Vermiform appendix (tissue), 1 donor: ENCODE measurements around a stretch of chr7.

- PRO-cap: no peak
Measured at GRCh38 chr7:66668293-66669029, 39.8 kb downstream of the KCTD7 start.

- PRO-cap: no peak
Measured at GRCh38 chr7:66761488-66762214, 21.1 kb downstream of the RABGEF1 start.

- PRO-cap: no peak
Measured at GRCh38 chr7:66944826-66945367, 23.9 kb downstream of the TMEM248 start.

GRCh38 chr7:66948808-66949413 is 27.9 kb downstream of the TMEM248 start:
- PRO-cap: no peak

GRCh38 chr7:69597626-69597811 is 756 bp upstream of the AUTS2 start:
- PRO-cap: no peak

DNA sequence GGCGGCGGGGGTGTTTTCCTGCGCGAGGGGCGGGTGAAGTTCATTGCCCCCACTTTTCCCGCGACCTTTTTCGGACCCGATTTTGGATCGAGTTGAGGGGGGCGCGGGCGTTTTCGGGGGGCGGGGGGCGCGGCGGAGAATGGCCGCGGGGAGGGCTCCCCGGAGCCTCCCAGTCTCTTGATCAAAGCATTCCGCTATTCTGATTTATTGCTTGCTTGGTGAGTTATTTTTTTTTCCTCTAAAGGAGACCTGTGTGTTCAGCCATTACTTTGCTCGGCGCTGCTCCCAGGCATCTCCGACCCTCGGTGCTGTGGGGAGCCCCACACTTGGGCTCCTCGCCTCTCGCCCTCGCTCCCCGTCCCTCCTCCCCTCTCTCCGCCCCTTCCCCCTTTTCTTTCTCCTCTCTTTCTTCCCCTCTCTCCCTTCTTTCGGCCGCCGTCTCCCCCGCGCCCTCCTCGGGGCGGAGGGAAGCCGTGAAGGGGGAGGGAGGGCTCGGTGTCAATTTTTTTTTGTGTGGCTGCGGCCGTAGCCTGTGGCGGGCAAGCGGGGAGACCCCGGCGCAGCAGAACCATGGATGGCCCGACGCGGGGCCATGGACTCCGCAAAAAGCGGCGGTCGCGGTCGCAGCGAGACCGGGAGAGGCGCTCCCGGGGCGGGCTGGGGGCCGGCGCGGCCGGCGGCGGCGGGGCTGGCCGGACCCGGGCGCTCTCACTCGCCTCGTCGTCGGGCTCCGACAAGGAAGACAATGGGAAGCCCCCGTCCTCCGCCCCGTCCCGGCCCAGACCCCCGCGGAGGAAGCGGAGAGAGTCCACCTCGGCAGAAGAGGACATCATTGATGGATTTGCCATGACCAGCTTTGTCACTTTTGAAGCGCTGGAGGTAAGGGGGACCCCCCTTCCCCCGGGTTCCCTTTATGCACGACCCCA is 1.1 kb downstream of the AUTS2 start:
- PRO-cap: no peak

GRCh38 chr7:69620036-69620662 is 21.9 kb downstream of the AUTS2 start:
- PRO-cap: no peak

- PRO-cap: no peak
Measured at GRCh38 chr7:69708835-69709422, 110.7 kb downstream of the AUTS2 start.

DNA sequence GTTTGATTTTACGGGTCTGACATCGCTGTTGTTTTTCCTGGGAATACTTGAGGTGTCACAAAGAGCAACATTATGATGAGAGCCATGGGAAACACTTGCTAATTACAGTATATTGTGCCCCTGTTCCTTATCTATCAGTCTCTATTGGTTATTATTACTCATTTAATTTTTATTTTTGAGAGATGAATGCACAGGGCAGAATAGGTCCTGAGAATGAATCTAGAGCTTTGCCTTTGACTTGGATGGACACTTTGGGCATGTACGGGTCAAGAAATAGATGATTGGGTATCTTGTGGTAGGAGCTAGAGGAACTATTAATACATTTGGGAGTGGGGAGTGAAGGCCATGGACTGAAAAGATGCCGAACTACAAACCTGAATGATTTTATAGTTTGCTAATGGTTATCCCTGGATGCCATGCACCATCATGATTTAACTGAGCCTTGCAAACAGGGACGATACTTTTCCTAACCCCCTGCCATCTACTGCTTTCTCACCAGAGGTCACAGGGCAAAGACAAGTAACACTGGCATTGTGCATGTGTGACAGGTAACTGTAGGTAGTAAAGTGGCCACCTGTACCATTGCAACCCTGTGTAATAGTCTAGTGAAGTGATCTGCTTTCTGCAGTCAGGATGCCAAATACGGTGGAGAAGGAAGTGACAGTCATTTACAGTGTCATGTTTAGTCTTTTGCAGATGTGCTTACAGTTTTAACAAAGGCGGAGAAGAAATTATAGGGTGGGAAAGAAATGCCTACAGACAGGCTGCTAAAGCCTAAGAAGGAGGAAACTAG is 157.5 kb downstream of the AUTS2 start:
- PRO-cap: no peak

DNA sequence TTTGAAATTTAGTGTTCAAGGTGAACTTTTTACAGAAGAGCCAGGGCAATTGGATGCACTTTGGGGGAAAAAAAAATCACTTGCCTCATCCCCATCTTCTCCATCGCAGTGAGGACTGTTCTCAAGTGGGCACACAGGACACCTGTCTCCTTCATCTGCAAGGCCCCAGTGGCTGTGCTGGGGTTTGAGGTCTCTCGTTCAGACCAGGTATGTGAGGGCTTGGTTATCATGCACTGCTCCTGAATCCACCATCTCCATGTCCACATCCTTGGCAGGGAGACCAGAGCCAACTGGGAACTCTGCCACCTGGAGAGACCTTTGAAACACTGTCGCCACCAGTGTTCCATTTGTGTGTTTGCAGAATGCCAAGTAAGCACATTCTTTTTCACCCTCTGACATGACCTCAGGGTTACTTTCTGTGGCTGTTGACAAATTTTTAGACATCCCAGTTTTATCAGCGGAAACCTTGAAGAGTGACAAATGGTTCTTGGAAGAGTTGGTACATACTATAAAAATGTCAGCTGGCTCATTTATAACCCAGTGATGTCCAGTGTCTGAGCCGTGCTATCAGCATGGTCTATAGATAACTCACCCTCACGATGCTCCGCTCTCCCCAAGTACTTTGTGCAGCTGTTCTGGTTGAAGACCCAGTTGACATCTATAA is 563.3 kb upstream of the GALNT17 start:
- PRO-cap: no peak

GRCh38 chr7:70595664-70597064 is 535.8 kb upstream of the GALNT17 start:
- PRO-cap: bidirectional peak, plus-strand start at chr7:70596233, minus-strand start at chr7:70595976; unidirectional peak, minus-strand start at chr7:70596483

DNA sequence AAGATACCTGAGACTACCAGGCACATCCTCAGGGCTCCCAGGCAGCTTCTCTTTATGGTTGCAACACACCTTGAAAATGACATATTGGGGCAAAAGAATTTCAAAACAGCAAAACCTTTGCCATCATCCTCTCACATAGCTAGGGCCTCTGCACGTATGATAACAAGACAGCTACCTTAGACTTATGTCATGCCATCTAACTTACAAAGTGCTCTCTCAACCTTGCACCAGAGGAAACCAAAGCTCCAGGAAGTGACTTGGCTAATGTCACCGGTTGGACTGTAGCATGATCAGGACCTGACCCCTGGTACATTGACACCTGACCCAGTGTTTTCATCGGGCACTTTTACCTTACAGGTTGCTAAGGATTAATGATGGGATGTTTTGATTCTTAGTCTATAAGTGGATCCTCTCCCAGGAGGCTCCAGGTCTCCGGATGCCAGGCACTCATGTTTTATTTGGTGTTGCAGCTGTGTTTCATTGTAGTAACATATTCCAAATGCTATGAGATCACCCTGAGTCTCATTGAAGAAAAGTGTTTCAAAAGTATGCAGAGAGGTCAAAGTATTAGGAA is 529.8 kb upstream of the GALNT17 start:
- PRO-cap: no peak

GRCh38 chr7:70762629-70763584 is 369.0 kb upstream of the GALNT17 start:
- PRO-cap: no peak

DNA sequence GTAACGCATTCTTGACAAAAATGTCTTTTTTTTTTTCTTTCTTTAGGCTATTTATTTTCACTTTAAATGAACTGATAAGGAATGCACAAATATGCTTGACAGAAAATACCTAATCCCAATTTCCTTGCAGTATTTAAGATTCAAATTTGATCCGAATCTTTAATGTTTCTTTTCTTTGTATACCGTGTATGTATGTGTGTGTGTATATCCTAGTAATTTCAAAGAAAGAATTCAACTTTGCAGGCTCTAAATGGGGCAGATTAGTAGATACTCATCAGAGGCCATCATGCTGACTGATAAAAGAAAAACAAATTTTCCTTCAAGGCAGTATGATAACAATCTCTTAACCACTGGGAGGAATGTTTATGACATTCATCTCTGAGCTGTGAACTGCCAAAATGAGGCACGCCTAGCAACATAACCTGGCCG is 343.8 kb upstream of the GALNT17 start:
- PRO-cap: no peak

DNA sequence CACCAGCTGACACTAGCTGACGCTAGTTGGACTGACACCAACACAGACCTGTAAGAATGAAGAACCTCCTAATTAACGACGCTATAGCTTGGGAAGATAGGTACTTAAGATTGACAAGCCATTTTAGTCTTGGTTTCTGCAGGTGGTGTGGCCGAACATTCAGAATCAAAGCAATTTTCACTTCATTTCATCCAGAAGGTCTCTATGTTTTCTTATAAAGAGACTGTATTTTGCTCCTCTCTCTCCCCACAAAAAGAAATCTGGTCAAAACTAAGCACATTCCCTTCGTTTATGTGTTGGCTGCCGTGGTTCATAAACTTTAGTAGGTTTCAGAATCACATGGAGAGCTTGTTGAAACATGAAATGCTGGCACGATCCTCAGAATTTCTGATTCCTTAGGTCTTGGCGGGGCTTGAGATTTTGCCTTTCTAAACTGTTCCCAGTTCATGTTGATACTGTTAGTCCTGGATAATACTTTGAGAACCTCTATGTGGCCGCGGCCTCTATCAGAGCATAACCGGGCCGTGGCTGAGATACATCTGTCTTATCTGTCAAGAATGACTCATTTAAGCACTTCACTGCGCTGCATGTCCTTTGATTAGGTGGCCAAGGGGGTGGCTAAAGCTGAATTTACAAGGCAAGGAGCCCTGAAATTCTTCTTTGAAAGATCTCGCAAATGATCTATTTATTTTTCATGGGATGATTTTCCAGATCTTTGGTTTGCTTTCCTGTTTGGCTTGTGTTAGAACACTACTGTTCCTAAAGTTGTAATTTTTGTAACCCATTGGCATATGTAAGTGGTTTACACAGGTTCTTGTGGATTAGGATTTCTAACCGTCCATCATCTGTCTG is 66.8 kb downstream of the GALNT17 start:
- PRO-cap: no peak

DNA sequence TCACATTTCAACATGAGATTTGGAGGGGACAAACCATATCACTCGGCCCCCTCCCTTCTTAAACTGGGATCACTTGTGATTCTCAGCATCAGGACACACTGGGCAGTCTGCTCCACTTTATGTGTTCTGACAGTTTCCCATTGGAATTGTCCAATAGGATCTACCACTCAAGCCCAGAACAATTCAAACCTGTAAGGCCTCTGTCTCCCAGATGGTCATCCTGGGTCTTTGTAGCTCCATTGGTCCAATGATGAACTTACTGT is 262.4 kb downstream of the GALNT17 start:
- PRO-cap: no peak

DNA sequence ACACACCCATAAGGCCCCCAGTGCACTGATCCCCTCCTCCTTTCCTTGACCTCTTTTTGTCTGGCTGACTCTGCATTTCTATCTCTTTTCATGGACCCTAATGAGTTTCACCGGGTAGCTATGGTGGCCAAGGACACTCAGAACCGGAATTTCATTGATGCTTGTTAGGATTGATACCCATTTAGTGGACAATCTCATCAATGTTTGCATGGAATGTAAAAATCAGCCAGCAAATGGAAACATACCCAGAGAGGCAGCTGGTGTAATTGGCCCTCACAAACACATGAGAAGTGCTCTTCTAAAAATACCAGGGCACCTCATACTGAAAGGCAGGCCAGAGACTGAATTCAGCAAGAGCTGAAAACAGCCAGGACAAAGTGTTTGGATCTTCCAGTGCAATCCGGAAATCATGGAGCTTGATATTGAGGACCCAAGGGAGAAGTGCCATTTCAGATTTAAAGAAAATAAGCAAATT is 498.5 kb downstream of the GALNT17 start:
- PRO-cap: no peak

DNA sequence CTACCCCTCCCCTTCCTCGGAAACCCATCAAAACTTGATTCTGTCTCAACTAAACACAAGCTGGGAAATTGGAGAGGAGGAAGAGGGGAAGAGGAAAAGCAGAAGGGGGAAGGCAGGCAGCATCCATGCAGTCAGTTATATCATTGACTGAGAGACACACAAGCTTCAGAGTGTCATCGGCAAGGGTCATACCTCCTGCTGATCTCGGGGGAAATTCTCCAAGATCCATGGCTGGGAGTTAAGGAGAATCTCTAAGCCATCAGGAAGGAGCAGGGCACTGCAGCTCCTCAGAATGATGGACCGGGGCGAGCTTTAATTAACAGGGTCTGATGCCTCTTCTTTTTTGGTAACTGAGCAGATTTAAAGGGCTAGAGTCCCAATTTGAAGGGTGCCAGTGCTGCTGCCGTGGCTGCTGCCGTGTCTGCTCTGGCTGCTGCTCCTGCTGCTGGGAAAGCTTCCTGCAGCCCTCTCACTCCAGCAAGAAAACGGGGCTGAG is 34.8 kb upstream of the CALN1 start:
- PRO-cap: no peak

DNA sequence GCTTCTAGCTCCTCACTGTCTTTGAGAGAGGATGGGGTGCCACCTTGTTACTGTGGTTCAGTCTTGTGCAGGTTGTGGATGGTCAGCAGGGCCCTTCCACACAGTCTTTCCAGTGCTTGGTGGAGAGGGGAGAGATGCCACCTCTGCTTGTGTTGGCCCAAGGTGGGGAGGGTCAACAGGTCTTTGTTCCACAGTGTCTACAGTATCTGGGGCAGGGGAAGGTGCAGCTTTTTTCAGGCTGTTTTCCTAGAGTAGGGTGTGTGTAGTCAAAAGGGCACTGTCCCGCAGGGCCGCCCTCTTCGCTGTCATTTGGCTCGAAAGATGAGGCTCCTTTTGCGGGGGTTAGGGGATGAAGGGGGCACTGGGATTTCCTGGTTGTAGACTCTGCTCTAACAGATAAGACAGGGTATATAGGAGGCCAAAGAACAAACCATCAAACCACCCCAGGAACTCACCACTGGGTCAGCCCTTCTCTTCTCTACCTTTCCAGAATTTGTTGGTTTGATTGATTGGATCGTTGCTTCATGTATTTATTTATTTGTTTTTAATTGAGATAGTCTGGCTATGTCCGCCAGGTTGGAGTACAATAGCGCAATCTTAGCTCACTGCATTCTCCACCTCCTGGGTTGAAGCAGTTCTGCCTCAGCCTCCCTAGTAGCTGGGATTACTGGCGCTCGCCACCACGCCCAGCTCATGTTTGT is 14.3 kb upstream of the POM121 start:
- PRO-cap: no peak

DNA sequence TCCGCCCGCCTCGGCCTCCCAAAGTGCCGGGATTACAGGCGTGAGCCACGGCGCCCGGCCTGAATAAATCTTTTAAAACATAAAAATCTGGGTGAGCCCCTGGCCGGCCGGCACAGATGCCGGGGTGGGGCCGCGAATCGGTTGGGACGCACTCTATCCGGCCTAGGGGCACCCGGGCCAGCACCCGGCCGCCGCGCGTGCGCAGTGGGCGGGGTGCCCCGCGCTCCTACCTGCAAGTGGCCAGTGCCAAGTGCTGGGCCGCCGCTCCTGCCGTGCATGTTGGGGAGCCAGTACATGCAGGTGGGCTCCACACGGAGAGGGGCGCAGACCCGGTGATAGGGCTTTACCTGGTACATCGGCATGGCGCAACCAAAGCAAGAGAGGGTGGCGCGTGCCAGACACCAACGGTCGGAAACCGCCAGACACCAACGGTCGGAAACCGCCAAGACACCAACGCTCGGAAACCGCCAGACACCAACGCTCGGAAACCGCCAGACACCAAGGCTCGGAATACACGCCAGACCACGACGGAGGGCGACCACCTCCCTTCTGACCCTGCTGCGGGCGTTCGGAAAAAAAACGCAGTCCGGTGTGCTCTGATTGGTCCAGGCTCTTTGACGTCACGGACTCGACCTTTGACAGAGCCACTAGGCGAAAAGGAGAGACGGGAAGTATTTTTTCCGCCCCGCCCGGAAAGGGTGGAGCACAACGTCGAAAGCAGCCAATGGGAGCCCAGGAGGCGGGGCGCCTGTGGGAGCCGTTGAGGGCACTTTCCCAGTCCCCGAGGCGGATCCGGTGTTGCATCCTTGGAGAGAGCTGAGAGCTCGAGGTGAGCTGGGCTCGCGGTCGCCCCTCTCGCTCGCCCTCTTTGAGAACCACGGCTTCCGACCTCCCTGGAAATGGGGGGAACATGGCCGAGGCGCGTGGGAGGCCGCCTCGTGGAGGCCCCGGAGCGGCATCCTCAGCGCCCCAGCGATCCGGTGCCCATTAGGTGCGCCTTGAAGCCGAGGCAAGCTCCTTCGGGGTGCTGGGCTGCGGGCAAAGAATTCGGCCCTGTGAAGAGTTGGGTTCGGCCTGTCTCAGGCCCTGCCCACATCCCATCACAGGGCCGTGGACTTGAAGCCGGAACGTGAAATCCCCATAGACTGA is 23.8 kb downstream of the SPDYE8 start:
- PRO-cap: unidirectional peak, minus-strand start at position 588 of the sequence